GM12878 (cell line): ENCODE measurements around the gene AP4S1.

DNA sequence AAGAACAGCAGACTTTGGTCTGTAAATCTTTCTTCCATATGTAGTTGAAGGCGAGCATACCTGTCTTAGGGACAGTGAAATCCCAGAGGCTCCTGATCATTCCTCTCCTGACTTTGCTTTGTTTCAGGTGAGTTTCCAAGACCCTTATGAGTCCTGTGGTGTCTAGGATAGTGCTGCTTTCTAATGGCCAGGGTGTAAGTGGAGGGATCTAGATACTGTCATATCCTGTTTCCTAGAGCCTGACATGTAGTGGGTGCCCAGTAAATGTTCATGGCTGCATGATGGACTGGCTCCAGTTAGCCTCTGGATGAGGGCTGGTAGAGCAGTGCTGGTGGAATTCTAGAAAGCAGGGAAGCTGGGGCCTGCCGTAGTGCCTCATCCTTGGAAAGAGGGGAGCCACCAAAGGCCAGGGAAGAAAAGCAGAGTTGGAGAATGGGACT lies 748 bp downstream of the GZMB start:
- RAMPAGE, long total RNA = no peak
- RRBS, 2 experiments = no CpG with 5 or more reads among the region's 2 CpGs
CAGE:
- cytosol, long polyA minus RNA = no peak
- cytosol, long polyA plus RNA = no peak
- long polyA plus RNA = no peak
- nucleolus, long total RNA = no peak
- nucleus, long polyA plus RNA = no peak
- nucleus, long total RNA = no peak

DNA sequence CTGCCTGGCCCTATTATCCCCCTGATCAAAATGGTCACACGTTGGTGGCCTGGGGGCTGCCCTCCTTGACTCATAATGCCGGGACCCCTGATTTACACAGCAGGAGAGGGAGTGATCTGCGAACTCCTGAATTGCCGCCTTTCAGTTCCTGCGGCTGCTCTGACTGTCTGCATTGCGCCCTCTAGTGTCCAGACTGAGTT lies 44.8 kb upstream of the GZMB start:
- RAMPAGE, long total RNA = no peak
- RRBS, 2 experiments = no CpG with 5 or more reads among the region's 6 CpGs
CAGE:
- cytosol, long polyA minus RNA = no peak
- cytosol, long polyA plus RNA = no peak
- long polyA plus RNA = no peak
- nucleolus, long total RNA = no peak
- nucleus, long polyA plus RNA = no peak
- nucleus, long total RNA = no peak

- RAMPAGE, long total RNA = no peak
- RRBS, 2 experiments = no CpG with 5 or more reads among the region's 3 CpGs
CAGE:
- cytosol, long polyA minus RNA = no peak
- cytosol, long polyA plus RNA = no peak
- long polyA plus RNA = no peak
- nucleolus, long total RNA = no peak
- nucleus, long polyA plus RNA = no peak
- nucleus, long total RNA = no peak
Observed at GRCh38 chr14:25021367-25022162, 28.4 kb downstream of the STXBP6 start.

DNA sequence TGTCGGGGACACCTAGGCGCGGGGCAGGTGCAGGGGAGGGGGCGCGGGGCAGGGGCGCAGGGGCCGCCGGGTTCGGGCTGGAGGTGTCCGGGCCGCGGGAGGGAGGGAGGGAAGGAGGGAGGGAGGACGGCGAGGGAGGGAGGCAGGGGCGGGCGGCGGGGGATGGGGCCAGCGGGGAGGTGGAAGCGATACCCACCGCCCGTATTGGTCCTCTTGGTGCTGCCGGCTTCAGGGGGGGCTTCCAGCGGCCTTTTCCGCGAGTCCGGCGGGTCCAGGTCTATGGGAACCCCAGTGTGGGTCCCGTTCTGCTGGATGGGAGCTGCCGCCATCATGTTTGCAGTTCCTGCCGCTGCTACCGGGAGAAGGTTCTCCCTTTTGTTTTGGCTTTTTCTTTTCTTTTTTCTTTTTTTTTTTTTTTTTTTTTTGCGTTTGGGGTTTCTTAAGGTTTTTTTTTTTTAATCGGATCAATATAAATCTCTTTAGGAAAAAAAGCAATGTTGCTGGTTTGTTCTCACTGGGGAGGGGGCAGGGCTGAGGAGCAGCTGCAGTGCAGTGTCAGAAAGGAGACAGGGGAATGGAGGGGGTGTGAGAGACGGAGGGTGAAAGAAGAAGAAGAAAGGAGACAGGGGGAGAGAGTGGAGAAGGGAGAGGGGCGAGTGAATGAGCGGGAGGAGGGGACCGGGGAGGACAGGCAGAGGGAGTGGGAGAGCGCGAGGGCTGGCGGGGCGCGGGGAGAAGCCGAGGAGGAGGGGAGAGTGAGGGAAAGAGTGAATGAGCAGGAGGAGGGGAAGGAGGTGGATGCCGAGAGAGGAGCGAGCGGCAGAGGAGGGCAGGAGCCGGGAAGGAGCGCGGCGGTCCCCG lies 498 bp downstream of the NOVA1 start:
- RAMPAGE, long total RNA = no peak
- RRBS, 2 experiments = 14 to 64% methylated on average over 10 to 15 of the region's 51 CpGs
CAGE:
- cytosol, long polyA minus RNA = no peak
- cytosol, long polyA plus RNA = no peak
- long polyA plus RNA = no peak
- nucleolus, long total RNA = no peak
- nucleus, long polyA plus RNA = no peak
- nucleus, long total RNA = no peak

- RAMPAGE, long total RNA = no peak
- RRBS, 2 experiments = no CpG with 5 or more reads among the region's 1 CpG
CAGE:
- cytosol, long polyA minus RNA = no peak
- cytosol, long polyA plus RNA = no peak
- long polyA plus RNA = no peak
- nucleolus, long total RNA = no peak
- nucleus, long polyA plus RNA = no peak
- nucleus, long total RNA = no peak
Observed at GRCh38 chr14:27528155-27528861, 930.5 kb upstream of the NOVA1 start.

DNA sequence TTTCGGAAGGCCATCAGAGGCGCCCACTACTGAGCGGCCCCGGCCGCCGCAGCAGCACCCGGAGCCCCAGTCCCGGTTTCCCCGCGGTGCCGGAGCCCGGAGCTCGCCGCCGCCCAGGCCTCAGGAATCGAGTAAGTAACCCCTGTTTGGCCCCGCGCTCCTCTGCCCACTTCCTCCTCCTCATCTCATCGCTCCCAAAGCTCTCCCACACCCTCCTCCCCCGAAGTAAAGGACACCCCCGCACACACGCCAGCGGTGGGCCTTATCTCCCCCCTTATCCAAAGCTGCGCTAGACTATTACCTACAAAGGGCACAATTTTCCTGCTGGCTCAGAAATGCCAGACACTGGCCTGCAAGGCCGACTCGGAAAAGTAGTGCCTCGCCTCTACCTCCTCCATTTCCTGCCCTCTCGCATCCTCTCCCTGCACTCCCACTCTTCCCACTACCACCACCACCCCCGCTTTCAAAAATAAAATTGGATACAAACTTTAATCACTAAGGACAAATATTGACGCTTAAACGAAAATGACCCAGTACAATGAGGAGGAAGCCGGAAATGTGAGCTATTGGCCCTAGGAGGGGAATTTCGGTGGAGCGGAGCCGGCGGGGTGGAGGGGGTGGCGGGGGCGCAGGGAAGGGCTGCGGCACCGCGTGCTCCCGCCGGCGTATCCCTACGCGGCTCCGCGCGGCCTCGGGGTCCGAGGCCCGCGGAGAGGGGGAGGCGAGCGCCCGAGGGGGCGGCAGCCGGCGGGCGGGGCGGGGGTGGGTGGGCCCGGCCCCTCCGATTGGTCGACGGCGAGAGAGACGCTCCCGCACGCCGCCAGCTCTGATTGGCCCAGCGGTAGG lies 481 bp upstream of the FOXG1 start:
- RAMPAGE, long total RNA = no peak
- RRBS, 2 experiments = 37 to 92% methylated on average over 16 of the region's 71 CpGs
CAGE:
- cytosol, long polyA minus RNA = no peak
- cytosol, long polyA plus RNA = no peak
- long polyA plus RNA = no peak
- nucleolus, long total RNA = no peak
- nucleus, long polyA plus RNA = no peak
- nucleus, long total RNA = no peak

GRCh38 chr14:28785128-28785981 lies 18.8 kb downstream of the FOXG1 start:
- RAMPAGE, long total RNA = no peak
- RRBS, 2 experiments = 39 to 56% methylated on average over 15 to 16 of the region's 62 CpGs
CAGE:
- cytosol, long polyA minus RNA = no peak
- cytosol, long polyA plus RNA = no peak
- long polyA plus RNA = no peak
- nucleolus, long total RNA = no peak
- nucleus, long polyA plus RNA = no peak
- nucleus, long total RNA = no peak

- RAMPAGE, long total RNA = no peak
- RRBS, 2 experiments = no CpG with 5 or more reads among the region's 3 CpGs
CAGE:
- cytosol, long polyA minus RNA = no peak
- cytosol, long polyA plus RNA = no peak
- long polyA plus RNA = no peak
- nucleolus, long total RNA = no peak
- nucleus, long polyA plus RNA = no peak
- nucleus, long total RNA = no peak
Observed at GRCh38 chr14:30227497-30227858, 299.8 kb upstream of the PRKD1 start.

DNA sequence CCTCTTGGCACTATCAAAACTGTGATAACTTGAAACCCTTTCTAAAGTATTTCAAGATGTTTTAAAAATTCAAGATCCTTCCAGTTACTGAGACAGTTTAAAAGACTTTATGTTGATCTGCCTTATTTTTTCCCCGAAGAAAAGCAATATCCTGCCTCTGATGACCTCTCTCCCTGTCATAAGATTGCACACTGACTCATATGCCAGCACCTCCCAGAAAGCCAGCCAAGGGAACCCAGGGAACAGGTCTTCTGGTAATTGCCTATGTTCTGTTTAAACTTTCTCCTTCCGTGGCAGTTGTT lies 300.2 kb upstream of the PRKD1 start:
- RAMPAGE, long total RNA = no peak
- RRBS, 2 experiments = no CpG with 5 or more reads among the region's 2 CpGs
CAGE:
- cytosol, long polyA minus RNA = no peak
- cytosol, long polyA plus RNA = no peak
- long polyA plus RNA = no peak
- nucleolus, long total RNA = no peak
- nucleus, long polyA plus RNA = no peak
- nucleus, long total RNA = no peak

DNA sequence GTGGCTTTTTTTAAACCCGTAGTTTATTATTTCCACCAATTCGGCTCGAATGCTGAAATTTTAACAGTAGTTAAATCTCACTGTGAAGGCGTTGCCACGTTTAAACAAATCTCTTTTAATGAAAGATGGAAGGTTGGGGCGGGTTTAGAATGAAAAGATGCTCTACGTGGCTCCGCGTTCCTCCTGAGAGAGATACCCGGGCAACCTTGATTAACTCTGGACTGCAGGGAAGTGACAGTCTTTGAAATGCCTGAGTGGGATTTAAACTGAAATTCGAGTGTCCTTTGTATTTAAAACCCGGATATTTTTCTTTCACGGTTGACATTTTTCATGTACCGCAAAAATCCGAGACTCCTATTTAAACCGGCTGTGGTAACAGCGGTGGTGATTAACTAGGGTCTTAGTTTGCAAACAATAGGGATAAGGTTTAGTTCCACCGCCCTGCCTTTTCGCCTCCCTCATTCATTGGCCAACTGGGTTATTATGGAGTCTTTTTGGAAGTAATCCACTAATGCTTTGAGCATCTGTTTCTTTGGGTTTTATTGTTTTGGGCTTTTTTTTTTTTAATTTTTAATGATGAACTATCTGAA lies 696 bp downstream of the G2E3 start:
- RAMPAGE, long total RNA = no peak
- RRBS, 2 experiments = 0 to 2% methylated on average over 3 of the region's 19 CpGs
CAGE:
- cytosol, long polyA minus RNA = no peak
- cytosol, long polyA plus RNA = no peak
- long polyA plus RNA = no peak
- nucleolus, long total RNA = no peak
- nucleus, long polyA plus RNA = no peak
- nucleus, long total RNA = no peak

DNA sequence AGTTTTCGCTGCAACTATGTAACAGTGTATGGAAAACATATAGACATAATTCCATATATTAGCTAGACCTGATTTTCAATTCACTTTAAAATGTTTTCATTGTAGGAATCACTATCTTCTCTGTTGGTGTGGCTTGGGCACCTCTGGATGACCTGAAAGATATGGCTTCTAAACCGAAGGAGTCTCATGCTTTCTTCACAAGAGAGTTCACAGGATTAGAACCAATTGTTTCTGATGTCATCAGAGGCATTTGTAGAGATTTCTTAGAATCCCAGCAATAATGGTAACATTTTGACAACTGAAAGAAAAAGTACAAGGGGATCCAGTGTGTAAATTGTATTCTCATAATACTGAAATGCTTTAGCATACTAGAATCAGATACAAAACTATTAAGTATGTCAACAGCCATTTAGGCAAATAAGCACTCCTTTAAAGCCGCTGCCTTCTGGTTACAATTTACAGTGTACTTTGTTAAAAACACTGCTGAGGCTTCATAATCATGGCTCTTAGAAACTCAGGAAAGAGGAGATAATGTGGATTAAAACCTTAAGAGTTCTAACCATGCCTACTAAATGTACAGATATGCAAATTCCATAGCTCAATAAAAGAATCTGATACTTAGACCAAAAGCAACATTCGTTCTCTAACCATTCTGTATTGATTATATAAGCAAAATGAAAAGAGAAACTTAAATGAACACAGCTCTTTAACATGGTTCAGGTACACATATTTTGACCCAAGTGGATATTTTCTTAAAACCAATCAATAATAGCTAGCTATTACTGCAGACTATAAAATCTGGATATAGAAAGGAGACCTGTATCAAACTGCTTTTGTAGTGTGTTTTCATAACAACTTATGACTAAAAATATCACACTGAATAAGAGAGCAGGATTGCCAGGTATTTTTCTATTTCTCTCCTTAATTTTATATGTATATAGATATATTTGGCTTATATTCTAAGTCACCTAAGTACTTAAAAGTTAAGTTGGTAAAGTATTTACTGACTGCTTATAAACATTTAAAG lies 15.5 kb downstream of the COCH start:
- RAMPAGE, long total RNA = no peak
- RRBS, 2 experiments = no CpG with 5 or more reads among the region's 4 CpGs
CAGE:
- cytosol, long polyA minus RNA = no peak
- cytosol, long polyA plus RNA = no peak
- long polyA plus RNA = no peak
- nucleolus, long total RNA = no peak
- nucleus, long polyA plus RNA = no peak
- nucleus, long total RNA = no peak

DNA sequence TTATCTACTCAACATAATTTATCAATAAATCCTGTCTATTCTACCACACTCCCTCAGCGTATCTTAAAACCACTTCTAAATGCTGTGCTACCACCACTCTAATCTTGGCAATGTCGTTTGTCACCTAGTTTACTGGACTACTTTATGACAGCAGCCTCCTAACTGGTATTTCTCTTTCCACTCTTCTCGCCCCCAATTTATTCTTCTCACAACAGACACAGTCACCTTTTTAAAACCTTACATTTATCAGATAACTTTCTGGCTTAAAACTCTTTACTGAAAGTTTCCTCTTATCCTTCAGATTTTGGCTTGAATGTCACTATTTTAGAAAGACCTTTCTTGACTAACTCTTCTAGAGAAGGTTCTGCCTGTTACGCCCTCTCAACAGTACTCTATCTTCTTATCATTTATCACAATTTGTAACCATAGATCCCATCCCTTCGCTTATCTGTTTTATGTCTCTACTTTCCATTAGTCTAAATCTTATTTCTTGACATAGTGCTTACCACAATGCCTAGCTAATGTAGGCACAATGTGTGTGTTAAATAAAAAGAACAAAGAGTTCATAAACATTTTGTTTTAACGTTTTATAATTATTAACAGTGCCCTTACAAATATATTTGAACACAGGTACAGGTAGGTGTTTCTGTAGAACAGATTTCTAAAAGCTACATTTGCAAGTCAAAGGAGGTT lies 35.7 kb downstream of the COCH start:
- RAMPAGE, long total RNA = no peak
- RRBS, 2 experiments = no CpG with 5 or more reads among the region's 6 CpGs
CAGE:
- cytosol, long polyA minus RNA = no peak
- cytosol, long polyA plus RNA = no peak
- long polyA plus RNA = no peak
- nucleolus, long total RNA = no peak
- nucleus, long polyA plus RNA = no peak
- nucleus, long total RNA = no peak

GRCh38 chr14:30939983-30940622 lies 65.7 kb downstream of the COCH start:
- RAMPAGE, long total RNA = no peak
- RRBS, 2 experiments = no CpG with 5 or more reads among the region's 2 CpGs
CAGE:
- cytosol, long polyA minus RNA = no peak
- cytosol, long polyA plus RNA = no peak
- long polyA plus RNA = no peak
- nucleolus, long total RNA = no peak
- nucleus, long polyA plus RNA = no peak
- nucleus, long total RNA = no peak

DNA sequence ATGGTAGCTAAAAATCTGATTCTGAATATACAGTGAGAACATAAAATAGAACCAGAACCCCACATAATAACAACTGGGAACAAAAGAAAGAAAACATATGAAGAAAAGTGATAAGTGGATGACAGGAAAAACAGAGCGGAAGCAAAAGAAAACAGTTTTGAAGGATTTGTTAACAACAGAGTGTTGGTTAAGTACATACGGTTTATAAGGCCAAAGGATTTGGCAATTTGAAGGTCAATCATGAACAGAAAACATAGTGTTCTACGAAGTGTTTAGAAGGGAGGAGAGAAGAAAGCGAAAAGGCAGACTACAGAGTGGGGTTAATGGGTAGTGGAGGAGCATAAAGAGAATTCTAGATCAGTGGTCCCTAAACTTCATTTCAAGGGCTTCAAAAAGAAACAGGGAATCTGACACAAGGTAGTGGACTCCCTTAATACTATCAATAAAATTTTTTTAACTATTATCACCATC lies 3.9 kb upstream of the AP4S1 start:
- RAMPAGE, long total RNA = no peak
- RRBS, 2 experiments = no CpG with 5 or more reads among the region's 4 CpGs
CAGE:
- cytosol, long polyA minus RNA = start-site peak on the minus strand centred at position 202 of the sequence, 8 bp wide, 27 reads
- cytosol, long polyA plus RNA = no peak
- long polyA plus RNA = no peak
- nucleolus, long total RNA = no peak
- nucleus, long polyA plus RNA = no peak
- nucleus, long total RNA = no peak

GRCh38 chr14:31025111-31025753 lies at the start of gene AP4S1:
TSS of gene AP4S1 (plus strand) at chr14:31025649.
- RAMPAGE, long total RNA = no peak
- RRBS, 2 experiments = 0 to 14% methylated on average over 2 to 4 of the region's 26 CpGs
CAGE:
- cytosol, long polyA minus RNA = no peak
- cytosol, long polyA plus RNA = no peak
- long polyA plus RNA = no peak
- nucleolus, long total RNA = no peak
- nucleus, long polyA plus RNA = no peak
- nucleus, long total RNA = no peak

DNA sequence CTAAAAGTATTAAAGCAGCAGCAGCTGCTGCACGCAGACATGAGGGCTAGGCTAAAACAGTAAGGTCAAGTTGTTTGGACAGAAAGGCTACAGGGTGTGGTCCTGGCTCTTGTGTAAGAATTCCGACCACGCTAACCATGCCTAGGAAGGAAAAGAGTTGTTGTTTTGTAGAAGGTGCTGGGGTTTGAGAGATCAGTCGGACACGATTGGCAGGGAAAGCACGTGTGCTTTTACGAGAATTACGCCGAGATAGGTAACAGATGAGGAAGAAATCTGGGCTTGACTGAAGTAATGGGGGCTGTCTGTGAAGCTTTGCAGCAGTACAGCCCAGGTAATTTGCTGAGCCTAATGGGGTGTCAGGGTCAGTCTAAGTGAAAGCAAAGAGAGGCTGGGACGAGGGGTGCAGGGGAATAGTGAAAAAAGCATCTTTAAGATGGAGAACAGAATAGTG lies 39.9 kb upstream of the HECTD1 start:
- RAMPAGE, long total RNA = no peak
- RRBS, 2 experiments = no CpG with 5 or more reads among the region's 10 CpGs
CAGE:
- cytosol, long polyA minus RNA = no peak
- cytosol, long polyA plus RNA = no peak
- long polyA plus RNA = no peak
- nucleolus, long total RNA = no peak
- nucleus, long polyA plus RNA = no peak
- nucleus, long total RNA = no peak

- RAMPAGE, long total RNA = no peak
- RRBS, 2 experiments = no CpG with 5 or more reads among the region's 5 CpGs
CAGE:
- cytosol, long polyA minus RNA = no peak
- cytosol, long polyA plus RNA = no peak
- long polyA plus RNA = no peak
- nucleolus, long total RNA = no peak
- nucleus, long polyA plus RNA = no peak
- nucleus, long total RNA = no peak
Observed at GRCh38 chr14:31388704-31389200, 31.6 kb downstream of the HEATR5A start.

DNA sequence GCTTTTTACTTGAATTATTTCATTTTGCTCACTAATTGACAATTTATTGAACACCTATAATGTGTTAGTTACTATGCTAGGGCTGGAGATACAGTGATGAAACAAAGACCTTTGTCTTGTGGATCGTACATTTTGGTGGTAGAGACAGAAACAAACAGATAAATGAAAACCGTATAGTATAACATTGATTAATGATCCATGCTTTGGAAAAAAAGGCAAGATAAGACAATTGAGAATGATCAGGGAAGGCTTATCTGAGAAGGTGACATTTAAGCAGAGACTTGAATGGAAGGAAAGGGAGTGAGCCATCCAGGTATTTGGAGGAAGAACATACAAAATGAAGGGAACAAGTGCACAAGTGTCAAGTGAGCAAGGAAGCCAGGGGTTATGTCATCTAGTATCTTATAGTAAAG lies 163.4 kb downstream of the NUBPL start:
- RAMPAGE, long total RNA = no peak
- RRBS, 2 experiments = no CpG with 5 or more reads among the region's 2 CpGs
CAGE:
- cytosol, long polyA minus RNA = no peak
- cytosol, long polyA plus RNA = no peak
- long polyA plus RNA = no peak
- nucleolus, long total RNA = no peak
- nucleus, long polyA plus RNA = no peak
- nucleus, long total RNA = no peak

- RAMPAGE, long total RNA = no peak
- RRBS, 2 experiments = no CpG with 5 or more reads among the region's 6 CpGs
CAGE:
- cytosol, long polyA minus RNA = no peak
- cytosol, long polyA plus RNA = no peak
- long polyA plus RNA = no peak
- nucleolus, long total RNA = no peak
- nucleus, long polyA plus RNA = no peak
- nucleus, long total RNA = no peak
Observed at GRCh38 chr14:31936018-31936682, 141.0 kb upstream of the ARHGAP5 start.

GRCh38 chr14:32093332-32093814 lies 16.3 kb downstream of the ARHGAP5 start:
- RAMPAGE, long total RNA = no peak
- RRBS, 2 experiments = no CpG with 5 or more reads among the region's 3 CpGs
CAGE:
- cytosol, long polyA minus RNA = no peak
- cytosol, long polyA plus RNA = no peak
- long polyA plus RNA = no peak
- nucleolus, long total RNA = no peak
- nucleus, long polyA plus RNA = no peak
- nucleus, long total RNA = no peak